ENCODE data around the genes BRMS1, SLC29A2 and CCDC87.

DNA sequence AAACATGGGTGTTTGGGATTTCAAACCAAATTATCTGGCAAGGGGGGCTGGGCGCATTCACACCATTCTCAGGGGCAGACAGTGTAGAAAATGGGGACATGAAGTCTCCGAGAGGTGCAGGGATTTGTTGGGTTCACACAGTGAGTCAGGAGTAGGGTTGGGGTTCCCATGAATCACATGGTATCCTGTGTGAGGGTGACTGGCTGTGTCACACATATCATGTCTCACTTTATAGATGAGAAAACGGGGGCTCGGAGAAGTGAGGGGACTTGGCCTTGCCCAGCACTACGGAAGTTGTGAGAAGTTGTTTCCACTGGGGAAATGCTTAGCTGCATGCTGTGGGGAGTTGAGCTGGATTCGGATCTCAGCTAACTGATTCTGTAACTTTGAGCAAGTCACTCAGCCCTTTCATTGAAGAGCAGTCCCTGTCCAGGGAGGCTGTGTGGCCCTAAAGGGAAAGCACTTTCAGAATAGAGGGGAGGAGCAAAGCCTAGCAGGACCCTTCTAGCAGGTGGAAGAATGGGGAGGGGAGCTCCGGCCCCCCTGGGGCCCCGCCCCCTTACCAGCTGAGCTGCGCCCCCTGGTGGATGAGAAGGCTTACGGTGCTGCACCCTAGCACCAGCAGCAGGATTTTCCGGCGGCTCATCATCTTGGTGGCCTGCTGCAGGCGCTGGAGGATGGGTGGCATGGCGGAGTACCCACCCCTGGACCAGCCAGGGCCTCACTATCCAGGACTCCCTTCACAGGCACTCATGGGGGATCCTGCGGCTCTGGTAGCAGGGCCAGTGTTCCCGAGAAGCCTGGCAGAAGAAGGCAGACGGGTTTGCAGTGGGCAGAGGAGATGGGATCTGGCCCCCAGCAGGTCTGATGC, 4.0 kb downstream of the GAL3ST3 start:
- PRO-cap, result no peak

- PRO-cap, result no peak
Observed at GRCh38 chr11:66061325-66062028, 8.6 kb upstream of the PACS1 start.

DNA sequence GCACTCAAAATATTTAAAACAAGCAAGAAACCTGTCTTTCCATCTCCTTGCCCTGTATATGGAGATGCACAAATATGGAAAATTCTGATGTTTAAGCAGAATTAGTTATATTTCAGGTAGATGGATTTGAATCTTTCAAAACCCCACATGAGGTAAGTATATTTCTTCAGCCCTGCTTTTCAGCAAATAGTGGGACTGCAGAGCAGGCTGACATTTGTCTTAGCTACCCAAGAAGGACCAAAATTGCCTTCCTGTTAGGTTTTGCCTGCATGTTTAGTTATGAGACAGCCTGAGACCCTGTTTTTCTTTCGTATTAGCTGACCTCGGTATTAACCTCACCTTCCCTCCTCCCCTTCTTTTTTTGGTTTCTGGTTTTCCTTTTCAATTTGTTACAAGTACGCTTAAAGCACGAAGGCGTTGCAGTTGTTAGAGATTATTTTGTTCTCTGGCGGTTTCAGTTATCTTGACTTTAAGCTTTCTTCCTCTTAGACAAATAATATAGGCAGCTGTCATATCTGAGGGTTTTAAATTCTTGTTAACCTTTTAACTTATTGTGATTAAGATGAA, 45.4 kb downstream of the PACS1 start:
- PRO-cap, result no peak

- PRO-cap, result no peak
Observed at GRCh38 chr11:66126183-66126417, 56.0 kb downstream of the PACS1 start.

GRCh38 chr11:66126589-66127726, 56.9 kb downstream of the PACS1 start:
- PRO-cap, result bidirectional peak, plus-strand start at chr11:66126956, minus-strand start at chr11:66126901

DNA sequence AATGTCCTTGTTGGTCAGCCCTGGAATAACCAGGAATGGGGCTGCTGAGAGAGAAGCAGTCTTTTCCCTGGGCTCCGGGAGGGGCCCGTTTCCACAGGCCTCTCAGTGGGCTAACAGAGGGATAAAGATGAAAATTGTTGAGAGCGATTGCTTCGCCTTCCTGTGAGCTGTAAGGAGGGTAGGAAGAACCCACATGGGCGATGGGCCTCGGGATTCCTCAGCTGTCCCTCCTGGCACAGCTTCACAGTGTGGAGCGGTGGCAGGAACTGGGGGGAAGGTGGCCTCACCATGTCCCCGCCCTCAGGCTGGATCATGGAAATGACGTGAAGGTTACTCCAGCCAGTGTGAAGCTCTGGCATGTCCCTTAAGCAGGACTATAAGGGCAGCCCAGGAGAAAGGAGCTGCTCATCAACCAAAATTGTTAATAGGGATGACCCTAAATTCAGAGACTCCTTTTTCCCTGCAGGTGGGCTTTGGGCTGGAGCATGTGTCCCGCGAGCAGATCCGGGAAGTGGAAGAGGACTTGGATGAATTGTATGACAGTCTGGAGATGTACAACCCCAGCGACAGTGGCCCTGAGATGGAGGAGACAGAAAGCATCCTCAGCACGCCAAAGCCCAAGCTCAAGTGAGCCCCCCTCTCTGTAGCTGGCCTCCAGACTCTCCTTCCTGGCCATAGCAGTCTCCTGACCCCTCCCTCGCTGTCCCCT, 37.2 kb upstream of the KLC2 start:
- PRO-cap, result no peak

- PRO-cap, result unidirectional peak, plus-strand start at chr11:66222850
Observed at GRCh38 chr11:66222406-66223234, 34.9 kb upstream of the KLC2 start.

GRCh38 chr11:66317718-66318825, 1.2 kb upstream of the CD248 start:
- PRO-cap, result no peak

GRCh38 chr11:66344760-66345671, at the start of gene BRMS1:
Gene BRMS1, minus strand, starts transcription at chr11:66345104.
- PRO-cap, result bidirectional peak, plus-strand start at chr11:66345223, minus-strand start at chr11:66345097

DNA sequence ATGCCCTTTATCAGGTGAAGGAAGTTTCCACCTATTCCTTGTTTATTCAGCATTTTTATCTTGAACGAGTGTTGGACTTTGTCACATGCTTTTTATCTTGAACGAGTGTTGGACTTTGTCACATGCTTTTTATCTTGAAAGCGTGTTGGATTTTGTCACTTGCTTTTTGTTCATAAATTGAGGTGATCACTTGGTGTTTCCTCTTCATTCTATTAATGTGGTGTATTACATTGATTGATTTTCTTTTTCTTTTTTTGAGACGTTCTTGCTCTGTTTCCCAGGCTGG, 3.9 kb upstream of the B4GAT1 start:
- PRO-cap, result no peak

DNA sequence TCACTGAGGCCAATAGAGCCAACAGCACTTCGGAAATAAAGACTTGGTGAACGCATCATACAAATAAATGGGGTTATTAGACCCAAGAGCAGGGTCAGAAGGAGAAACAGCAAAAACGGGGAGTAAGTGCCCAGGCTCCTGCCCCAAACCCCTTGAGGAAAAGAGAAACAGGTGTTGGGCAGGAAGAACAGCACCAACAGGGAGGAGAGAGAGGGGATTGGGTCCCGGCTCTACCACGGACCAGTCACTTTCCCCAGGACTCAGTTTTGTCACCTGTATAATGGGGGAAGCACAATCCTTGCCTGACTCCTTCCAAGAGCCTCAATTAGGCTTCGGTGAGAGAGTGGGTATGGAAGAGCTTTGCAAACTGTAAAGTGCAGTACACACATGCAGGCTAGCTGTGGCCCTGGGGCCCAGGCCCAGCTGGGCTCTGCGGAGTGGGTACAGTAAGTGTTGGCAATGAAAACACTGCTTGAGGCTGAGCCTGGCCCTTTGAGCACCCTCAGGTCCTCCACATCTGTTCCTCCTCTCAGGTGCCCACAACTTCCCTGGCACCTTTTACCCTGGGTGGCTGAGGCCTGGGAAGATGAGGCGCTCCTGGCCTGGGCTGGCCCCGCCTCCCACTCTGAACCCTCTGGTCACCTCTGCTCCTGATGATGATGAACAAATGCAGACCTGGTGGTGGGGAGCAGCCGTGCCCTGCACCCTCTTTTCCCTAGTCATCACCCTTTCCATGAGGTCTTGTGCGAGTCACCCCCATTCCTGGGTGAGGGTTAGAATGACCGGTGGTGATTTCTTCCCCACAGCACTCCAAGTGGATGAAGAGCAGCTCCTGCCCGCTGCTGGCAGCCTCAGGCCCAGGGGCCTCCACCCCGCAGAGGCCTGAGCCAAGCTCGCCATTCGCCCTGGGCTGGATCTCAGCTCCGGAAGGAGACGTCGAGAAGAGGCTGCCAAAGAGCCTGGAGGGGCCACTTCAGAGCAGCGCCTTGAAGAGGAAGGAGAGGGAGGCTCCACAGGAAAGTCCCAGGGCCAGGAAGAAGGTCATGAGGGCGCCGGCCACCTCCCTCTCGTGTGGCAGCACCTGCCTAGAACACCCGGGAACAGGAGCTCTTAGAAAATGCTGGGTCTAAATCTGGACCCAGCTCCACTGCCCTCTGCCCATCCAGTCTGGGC, 8.7 kb downstream of the SLC29A2 start:
- PRO-cap, result no peak

DNA sequence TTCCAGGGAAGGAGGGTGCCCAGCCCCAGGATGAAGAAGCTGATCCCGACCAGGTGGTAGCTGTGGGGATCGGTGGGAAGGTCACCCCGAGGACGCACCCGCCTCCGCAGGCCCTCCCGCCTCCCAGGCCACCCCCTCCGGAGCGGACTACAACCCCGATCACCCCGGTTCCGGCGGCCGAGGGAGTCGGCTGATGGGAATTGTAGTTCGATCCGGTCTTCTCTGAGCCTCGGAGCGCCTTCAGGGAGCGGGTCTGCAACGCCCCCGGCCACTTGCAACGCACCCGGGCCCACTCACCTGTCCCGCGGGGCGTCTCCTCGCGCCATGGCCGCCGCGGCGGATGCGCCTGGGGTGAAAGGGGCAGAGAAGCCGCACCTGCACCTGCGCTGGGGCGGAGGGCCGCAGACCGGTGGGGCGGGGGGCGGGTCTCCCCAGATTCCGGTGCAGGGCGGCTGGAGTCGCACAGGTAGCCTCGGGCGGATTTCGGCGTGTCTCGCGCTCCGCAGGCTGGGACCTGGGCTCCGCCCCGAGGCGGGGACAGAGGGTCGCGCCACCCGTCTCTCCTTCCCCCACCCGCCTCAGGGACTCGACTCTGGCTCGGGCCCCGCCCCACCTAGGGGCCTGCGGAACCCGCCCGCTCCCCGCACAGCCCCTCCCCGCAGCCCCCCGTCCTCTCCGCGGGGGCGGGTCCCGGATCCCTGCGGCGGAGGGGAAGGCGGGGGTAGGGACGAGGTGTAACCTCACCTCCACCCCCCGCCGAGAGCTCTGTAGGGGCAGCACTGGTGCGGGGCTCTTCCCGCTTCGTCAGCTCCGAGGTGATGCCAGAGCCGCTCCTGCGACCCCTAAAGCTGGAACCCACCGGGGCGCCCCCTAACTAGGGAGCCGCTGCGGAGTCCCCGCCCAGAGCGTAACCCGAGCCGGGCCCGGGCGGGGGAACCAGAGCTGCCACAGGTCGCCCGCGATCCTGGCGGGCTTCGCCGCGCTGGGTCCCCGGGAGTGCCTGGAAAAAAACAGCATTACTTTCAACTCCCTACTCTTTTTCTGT, at the start of gene SLC29A2:
TSS of gene SLC29A2 (minus strand) at position 495 of the 1,045 bp plus-strand sequence.
- PRO-cap, result bidirectional peak, plus-strand start at position 589 of the sequence, minus-strand start at position 516 of the sequence; bidirectional peak, plus-strand start at position 939 of the sequence, minus-strand start at position 844 of the sequence; unidirectional peak, minus-strand start at position 998 of the sequence

GRCh38 chr11:66539209-66539686, 6.6 kb downstream of the ZDHHC24 start:
- PRO-cap, result no peak

DNA sequence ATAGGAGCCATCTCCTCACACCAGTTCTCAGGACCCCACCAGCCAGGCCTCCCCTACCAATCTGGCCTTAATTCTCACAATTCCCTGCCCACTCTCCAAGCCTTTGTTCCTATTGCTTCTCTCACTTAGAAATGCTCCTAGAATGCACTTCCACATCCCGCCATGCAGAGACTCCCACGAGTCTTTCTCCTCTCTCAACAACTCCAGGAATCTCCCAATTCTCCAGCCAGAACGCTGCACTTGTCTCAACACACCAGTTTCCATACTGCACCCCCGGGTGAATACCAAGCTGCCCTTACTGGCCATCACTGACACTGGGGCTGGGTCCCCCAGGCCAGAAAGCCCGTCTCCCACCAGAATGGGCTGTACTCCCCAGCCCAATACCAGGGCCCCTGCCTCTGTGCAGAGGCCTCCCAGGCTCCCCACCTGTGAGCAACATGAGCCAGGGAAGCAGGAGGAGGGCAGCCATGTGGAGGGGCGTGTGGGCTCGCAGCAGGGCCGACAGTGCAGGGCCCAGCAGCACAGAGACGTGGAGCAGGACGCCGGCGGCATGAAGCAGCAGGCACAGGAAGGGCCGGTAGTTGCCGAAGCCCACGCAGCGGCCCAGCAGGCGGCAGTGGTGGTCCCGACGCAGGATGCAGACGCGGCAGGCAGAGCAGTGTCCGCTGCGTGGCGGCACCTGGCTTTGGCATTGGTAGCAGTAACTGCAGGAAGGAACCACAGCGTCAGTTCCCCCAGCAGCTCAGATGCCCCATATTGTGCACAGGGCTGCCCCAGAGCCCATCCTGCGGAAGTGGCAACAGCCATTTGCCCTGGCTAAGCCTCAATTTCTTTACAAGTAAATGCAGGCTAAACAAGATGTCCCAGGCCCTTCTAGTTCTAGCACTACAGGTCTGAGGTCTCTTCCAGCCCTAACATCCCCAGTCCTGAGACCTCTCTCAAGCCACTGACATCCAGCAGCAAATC, 2.3 kb downstream of the ZDHHC24 start:
- PRO-cap, result no peak

- PRO-cap, result bidirectional peak, plus-strand start at chr11:66593185, minus-strand start at chr11:66593044
Observed at GRCh38 chr11:66592295-66593431, at the start of gene CCDC87. Gene CCDC87, minus strand, starts transcription at chr11:66593063.

- PRO-cap, result no peak
Observed at GRCh38 chr11:66618077-66618436, 1.6 kb downstream of the RBM14 start.

DNA sequence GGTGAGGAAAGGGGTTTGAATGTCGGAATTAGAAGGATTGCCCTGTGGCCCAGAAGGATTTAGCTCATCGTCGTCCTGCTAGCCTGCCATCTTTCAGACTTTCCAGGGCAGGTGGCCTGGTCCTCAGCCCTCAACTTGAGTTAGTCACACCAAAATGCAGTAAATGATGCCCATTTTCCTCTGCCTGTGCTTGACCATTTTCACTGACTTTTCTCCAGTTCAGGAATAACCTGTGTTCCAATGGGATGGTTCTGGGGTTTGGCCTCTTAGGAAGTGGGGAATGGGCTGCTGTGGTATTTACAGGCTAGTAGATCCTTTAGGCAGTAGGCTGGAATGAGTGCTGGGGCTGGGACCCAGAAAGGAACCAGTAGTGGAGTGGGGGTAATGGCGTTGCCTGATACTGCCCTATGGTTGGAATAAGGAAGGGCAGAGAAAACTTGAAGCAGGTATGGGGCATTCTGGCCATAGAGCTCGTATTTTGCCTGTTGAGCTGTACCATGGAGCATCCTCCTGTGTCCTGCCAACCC, 11.0 kb upstream of the RBM4 start:
- PRO-cap, result no peak

GRCh38 chr11:66668563-66669248, 9.0 kb downstream of the RBM4B start:
- PRO-cap, result no peak

- PRO-cap, result no peak
Observed at GRCh38 chr11:66699446-66699929, 21.8 kb upstream of the RBM4B start.

GRCh38 chr11:66701640-66702098, 24.0 kb upstream of the RBM4B start:
- PRO-cap, result no peak